Ishikawa (cell line): Measurements from ENCODE around the genes TLCD3B, ALDOA, CORO1A and ZNF688.

DNA sequence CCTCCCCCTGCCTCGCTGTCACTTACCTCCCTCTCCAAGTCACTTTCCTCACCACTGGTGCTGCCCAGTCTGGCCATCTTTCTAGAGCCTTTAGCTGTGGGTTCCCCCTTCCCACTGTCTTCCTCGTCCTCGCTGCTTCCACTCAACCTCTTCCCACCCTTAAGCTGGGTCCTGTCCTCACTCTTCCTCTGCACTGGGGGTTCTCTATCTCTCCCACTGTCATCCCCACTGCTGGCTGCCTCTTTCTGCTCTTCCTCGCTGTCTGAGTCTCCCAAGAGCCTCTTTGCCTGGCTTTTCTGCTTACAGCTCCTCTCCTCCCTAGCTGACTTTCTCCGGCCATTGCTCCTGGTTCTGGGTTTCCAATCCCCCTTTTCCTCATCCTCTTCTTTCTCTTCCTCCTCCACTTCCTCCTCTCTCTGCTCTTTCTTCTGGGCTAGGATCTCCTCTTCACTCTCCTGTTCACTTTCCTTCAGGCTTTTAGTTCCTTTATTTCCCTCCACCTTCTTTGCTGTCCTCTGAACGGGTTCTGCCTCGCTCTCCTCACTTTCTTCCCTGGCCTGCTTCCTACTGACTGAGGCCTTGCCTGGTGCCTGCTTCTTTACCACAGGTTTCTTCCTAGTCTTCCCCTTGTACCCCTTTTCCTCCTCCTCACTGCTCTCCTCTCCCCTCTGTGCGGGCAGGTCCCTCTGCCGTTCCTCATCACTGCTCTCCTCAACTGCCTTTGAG, 1.2 kb downstream of the HIRIP3 start:
- RRBS = no CpG with 5 or more reads among the region's 9 CpGs

GRCh38 chr16:30030352-30031460, at the start of gene TLCD3B:
TSS of gene TLCD3B (minus strand) at chr16:30031271.
- RRBS = 4% methylated on average over 12 of the region's 47 CpGs

DNA sequence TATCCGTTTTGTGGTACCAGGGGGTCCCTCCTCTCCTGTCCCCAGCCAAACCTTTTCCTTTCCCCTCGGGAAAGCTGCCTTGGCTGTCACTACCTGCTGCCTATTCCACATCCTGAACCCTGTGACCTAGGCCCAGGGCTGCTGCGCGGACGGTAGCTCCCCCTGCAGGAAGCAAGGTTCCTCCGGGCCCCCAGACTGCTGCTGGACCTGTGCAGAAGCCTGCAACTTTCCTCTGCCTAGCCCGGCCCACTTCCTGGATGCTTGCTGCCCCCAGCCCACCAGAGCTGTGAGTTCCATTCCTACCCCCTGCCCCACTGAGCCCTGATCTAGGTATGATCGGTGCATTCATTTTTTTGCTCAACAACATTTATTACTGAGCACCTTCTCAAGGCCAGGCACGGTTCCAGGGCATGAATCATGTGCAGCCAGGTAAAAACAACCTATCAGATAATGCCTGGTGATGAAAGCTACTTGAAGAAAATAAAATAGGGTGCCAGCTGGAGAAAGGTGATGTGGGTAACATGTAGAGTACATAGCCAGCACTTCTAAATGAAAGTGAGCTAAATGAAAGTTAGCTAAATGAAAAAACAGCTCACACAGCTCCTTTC, 2.2 kb downstream of the ENSG00000285043 start:
- RRBS = 50% methylated on average over 2 of the region's 9 CpGs

GRCh38 chr16:30064870-30065920, at the start of gene ALDOA:
TSS of gene ALDOA (plus strand) at chr16:30065760.
- RRBS = 2% methylated on average over 7 of the region's 116 CpGs

GRCh38 chr16:30069027-30069779, 3.6 kb downstream of the ALDOA start:
- RRBS = no CpG with 5 or more reads among the region's 17 CpGs

DNA sequence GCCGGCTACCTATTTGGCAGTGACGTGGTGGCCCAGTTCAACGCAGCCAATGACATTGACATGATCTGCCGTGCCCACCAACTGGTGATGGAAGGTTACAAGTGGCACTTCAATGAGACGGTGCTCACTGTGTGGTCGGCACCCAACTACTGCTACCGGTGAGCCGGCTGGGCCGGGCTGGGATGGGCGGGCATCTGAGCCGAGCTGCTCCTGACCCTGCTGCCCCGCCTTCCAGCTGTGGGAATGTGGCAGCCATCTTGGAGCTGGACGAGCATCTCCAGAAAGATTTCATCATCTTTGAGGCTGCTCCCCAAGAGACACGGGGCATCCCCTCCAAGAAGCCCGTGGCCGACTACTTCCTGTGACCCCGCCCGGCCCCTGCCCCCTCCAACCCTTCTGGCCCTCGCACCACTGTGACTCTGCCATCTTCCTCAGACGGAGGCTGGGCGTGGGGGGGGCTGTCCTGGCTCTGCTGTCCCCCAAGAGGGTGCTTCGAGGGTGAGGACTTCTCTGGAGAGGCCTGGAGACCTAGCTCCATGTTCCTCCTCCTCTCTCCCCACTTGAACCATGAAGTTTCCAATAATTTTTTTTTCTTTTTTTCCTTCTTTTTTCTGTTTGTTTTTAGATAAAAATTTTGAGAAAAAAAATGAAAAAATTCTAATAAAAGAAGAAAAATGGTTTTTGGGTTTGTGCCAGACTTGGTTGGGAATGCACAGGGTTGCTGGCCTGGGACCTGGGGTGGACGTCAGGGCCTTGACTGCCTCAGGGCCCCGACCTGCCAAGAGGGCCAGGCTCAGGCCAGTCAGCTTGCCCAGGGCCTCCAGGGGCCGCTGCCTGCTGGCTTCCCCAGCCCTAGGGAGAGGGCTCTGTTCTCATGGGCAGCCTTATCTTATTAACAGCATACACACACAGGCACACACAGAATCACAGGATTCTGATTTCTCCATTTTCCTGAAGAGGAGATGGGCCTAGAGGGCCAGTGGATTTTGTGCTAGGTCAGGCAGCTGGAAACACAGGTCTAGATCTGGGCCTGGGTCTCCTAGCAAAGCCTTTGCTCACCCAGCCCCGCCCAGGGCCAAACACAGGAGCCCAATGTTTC, 6.7 kb downstream of the TBX6 start:
- RRBS = no CpG with 5 or more reads among the region's 26 CpGs

DNA sequence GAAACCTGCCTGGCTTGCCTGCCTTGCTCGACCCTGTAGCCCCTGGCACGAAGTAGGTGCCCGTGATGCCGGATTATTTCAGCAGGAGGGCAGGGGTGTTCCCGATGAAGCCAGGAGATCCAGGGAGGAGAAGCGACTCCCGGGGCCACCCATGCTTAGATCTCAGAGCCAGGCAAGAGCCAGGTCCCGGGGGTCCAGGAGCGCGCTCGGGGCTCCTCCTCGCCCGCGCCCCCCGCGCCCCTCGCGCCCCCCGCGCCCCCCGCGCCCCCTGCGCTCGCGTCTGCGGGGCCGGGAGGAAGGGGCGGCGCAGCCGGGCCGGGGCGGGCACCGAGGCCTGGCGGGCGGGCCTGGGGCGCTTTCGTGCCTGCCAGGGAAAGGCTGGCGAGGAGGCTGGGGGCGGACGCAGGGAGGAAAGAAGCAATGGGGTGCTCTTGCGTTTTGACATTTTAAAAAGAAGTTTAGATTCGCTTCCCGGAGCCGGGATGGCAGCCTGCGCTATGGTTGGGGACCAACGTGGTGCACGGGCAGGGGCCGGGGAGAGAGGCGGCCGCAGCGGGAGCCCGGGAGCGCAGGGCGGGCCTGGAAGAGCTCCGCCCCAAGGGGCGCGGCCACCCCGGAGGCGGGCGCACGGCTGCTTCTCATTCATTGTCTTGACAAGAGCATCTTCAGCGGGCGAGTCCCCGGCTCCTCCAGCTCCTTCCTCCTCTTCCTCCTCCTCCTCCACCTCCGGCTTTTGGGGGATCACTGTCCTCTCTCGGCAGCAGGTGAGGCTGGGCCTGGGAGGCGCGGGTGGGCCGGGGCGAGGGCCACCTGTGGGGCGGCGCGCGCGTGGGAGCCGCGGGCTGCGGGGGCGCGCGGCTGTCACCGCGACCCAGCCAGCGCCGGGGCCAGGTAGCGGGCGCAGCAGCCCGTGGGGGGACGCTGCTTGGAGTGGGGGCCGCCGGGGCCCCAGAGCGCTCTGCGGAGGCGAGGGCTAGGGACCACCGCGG, at the start of gene CORO1A:
CORO1A (plus strand) TSS at position 641 of the 989 bp plus-strand sequence.
- RRBS = 3% methylated on average over 56 of the region's 96 CpGs

GRCh38 chr16:30276191-30276561, 27.9 kb upstream of the NPIPB13 start:
- RRBS = no CpG with 5 or more reads among the region's 2 CpGs

GRCh38 chr16:30334270-30334654, 20.8 kb downstream of the CD2BP2 start:
- RRBS = no CpG with 5 or more reads among the region's 8 CpGs

DNA sequence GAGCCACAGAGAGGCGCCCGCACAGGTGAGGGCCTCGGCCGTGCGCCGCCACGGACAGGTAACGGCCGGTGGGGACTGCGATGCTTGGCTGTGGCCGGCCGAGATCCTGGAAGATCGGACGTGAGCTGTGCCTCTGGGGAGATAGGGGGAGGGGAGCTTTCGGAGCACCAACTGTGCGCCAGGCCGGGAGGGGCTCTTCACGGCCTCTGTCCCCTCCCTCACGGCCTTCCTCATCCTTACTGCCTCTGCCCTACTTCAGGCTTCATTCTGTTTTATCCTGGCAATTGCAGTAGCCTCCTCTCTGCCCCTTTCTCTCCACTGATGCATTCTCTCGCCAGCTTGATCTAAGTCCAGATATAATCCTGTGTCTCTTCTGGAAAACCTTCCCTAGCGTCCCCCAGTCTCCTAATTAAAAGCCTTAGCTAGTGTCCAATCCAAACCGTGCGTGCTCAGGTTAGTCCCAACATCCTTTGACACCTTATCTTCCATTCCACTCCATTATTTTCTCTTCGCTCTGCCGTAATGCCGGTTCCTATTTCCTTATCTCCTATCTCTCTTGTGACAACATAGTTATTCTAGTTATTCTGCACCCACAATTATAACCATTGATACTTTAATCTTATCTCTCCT, 744 bp downstream of the ZNF48 start:
- RRBS = 2% methylated on average over 16 of the region's 26 CpGs

GRCh38 chr16:30445963-30446335, 275 bp upstream of the SEPHS2 start:
- RRBS = 2% methylated on average over 1 of the region's 12 CpGs

DNA sequence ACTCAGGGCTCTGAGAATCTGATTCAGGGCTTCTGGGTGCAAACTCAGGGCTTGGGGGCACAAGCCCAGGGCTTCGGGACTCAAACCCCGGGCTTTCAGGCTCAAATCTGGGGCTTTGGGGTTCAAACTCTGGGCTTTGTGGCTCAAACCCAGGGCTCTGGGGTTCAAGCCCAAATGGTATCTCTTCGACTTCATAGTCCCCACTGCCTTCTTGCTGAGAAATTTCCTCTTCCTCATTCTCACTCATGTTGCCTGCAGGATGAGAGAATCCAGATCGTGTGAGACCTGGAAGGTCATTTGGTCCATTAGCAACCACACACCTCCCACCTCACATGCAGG, 597 bp downstream of the ZNF768 start:
- RRBS = no CpG with 5 or more reads among the region's 4 CpGs

- RRBS = no CpG with 5 or more reads among the region's 2 CpGs
These were observed 6.7 kb upstream of the ZNF747 start for GRCh38 chr16:30541299-30541847.

- RRBS = no CpG with 5 or more reads among the region's 14 CpGs
These were observed 759 bp downstream of the ZNF688 start for GRCh38 chr16:30570597-30571313.

DNA sequence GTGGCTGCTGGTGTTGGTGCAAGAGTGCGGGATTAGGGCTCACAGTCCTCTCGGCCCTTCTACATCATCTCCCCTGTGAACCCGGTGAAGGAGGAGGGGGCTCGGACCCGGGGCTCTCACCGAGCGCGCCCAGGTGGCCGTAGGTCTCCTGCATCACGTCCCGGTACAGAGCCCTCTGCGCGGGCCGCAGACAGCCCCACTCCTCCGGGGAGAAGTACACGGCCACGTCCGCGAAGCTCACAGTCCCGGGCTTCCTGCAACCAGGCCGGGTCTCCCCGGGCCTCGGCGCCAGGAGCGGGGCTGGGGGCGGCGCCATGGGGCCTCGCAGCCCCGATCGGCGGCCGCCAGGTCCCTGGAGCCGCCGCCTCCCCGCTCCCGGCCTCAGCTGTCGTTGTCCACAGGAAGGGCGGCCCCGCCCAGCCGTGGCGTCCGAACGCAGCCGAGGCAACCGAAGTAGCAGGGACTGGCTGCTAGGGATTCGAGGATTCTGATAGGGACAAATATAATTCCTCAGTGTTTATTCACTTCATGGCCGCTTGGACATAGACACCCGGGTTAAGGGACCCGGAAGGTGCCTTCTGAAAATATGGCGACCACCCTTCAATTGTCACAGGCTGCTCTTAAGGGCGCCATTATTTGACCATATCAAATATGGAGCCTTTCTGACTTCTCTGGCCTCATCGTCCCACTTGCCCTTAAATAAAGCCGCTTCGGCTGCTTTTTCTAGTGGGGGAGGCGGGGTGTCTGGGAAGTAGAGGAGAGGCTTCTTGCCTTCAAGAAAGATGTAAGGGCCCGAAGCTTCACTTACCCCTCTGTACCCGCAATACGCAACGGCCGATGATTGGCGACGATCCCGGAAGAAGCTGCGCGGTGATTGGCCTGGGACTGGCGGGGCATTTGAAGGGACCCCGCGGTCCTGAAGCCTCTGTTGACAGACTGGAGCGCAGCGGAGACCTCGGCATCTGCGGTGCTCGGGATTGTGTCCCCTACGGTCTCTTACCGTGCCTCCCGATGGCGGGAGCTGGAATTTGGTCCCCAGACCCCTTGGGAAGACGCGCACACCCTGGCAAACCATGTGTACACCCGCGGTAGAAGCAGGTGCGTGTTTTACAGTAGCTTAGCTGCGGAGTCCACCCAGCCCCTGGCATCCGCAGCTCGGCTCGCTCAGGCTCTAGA, at the start of gene ZNF688:
ZNF688 (minus strand) TSS at position 401 of the 1,176 bp plus-strand sequence.
- RRBS = 1% methylated on average over 16 of the region's 86 CpGs

GRCh38 chr16:30623428-30624550, 13.6 kb upstream of the ZNF689 start:
- RRBS = no CpG with 5 or more reads among the region's 17 CpGs

DNA sequence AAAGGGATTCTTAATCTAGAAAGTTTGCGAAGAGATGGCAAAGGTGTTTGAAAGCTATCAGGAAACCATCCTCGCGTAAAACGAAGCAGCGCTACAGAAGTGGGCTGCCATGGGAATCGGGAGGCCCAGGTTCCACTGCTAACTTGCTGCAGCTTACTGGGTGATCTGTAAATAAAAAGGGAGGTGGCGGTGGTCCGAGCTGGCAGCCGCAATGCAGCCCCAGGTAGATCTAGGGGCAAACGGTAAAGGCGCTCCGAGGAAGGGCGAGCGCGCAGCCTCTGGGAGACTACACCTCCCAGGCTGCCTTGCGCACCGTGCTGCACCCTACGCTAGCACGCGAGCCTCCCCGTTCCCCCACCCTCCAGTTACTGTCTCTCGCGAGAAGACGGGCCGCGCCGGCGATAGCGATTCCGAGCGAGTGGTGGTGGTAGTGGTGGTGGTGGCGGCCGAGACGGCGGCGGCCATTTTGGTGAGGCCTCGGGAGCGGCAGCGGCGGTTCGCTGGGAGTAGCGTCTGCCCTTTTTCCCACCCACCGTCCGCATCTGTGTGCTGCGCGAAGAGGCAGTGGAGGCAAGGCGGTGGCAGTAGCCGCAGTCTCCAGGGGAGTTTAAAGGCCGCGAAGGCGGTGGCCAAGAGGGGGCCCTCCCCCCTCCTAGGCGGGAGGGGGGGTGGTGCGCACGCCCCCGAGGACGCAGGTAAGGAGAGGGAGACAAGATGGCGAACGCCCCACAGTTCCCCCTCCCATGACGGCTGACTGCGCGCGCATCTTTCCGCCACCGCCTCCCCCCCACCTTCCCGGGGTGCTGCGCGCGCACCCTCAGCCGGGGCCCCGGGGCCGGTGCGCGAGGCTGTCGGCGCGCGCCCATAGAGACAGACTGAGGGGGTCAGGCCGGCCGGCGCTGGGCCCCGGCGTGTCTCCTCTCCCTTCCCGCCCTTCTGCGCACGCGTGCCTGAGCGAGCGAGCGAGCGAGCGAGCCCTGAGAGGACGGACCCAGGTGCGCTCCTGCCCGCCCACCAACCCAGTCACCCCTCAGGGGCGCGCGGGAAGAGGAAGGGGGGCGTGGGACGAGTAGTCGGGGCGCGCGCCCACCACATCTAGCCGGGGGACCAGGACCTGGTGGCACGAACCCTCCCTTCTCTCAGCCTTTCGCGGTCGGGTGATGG, 822 bp upstream of the SRCAP start:
- RRBS = 1% methylated on average over 7 of the region's 108 CpGs

DNA sequence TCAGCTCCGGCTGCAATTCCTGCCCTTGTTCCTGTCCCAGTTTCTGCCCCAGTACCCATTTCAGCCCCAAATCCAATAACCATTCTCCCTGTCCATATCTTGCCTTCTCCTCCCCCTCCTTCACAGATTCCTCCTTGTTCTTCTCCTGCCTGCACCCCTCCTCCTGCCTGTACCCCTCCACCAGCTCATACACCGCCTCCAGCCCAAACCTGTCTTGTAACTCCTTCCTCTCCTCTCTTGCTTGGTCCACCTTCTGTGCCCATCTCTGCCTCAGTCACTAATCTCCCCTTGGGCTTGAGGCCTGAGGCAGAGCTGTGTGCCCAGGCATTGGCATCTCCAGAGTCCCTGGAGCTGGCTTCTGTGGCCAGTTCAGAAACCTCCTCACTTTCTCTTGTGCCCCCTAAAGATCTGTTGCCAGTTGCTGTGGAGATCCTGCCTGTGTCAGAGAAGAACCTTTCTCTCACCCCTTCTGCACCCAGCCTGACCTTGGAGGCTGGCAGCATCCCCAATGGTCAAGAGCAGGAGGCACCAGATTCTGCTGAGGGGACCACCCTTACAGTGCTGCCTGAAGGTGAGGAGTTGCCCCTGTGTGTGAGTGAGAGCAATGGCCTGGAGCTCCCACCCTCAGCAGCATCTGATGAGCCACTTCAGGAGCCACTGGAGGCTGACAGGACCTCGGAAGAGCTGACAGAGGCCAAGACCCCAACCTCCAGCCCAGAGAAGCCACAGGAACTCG, 2.9 kb upstream of the TMEM265 start:
- RRBS = no CpG with 5 or more reads among the region's 4 CpGs

- RRBS = no CpG with 5 or more reads among the region's 9 CpGs
These were observed 679 bp upstream of the TMEM265 start for GRCh38 chr16:30739662-30740264.

- RRBS = 94% methylated on average over 4 of the region's 15 CpGs
These were observed 4.6 kb downstream of the CFAP119 start for GRCh38 chr16:30756965-30757970.